GM23248 (cell line): Measurements from ENCODE around the genes H2AX, CBL and MFRP.

GRCh38 chr11:119016841-119017873 lies 986 bp downstream of the RPS25 start:
- RAMPAGE, long total RNA = no peak

- RAMPAGE, long total RNA = no peak
These were observed 11.6 kb downstream of the HYOU1 start for GRCh38 chr11:119045350-119045865.

DNA sequence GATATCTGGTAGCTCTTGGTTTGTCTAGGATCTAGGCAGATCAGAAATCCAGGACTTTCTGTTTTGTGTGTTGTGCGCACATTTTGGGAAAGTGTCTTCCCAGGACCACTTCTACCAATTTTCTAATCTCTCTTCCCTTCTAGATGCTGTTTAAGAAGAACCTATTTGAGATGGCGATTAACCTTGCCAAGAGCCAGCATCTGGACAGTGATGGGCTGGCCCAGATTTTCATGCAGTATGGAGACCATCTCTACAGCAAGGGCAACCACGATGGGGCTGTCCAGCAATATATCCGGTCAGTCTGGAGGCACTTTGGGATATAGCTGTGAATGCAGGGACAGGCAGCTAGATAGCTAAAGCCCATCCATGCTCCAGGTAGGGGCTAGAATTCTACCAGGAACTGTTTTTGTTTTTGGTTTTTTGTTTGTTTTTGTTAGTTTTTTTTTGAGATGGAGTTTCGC lies 6.1 kb downstream of the VPS11 start:
- RAMPAGE, long total RNA = no peak

GRCh38 chr11:119094625-119095536 lies at the start of gene H2AX:
H2AX (minus strand) TSS chr11:119095465.
- RAMPAGE, long total RNA = start-site peak on the minus strand at chr11:119094710-119094746, 52 and 25 reads in 2 replicates; start-site peak on the minus strand at chr11:119095464-119095472, 195 and 314 reads in 2 replicates

DNA sequence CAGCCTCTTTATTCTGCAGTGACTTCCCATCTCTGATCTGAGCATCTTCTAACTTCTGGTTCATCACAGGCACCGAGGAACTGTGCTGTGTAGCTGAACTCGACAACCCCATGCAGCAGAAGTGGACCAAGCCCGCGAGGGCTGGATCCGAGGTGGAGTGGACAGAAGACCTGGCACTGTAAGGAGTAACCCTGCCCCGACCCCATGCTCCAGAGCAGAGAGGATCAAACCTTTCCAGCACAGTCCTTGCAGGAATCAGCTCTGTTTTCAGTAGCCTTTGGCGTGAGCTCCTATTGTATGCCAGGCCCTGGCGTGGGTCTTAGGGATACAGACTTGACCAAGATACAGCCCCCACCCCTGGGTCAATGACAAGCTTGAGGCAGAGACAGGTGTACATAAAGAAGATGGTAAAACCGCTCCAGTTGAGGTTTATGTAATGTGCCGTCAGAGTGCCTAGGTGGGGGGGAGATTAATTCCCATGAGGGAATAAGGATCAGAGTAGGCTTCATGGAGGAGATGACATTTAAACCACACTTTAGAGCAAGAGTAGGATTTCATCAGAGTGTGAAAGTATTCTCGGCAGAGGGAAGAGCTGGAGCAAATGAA lies 4.4 kb downstream of the C2CD2L start:
- RAMPAGE, long total RNA = no peak

GRCh38 chr11:119113289-119114058 lies 6.3 kb downstream of the C2CD2L start:
- RAMPAGE, long total RNA = no peak

DNA sequence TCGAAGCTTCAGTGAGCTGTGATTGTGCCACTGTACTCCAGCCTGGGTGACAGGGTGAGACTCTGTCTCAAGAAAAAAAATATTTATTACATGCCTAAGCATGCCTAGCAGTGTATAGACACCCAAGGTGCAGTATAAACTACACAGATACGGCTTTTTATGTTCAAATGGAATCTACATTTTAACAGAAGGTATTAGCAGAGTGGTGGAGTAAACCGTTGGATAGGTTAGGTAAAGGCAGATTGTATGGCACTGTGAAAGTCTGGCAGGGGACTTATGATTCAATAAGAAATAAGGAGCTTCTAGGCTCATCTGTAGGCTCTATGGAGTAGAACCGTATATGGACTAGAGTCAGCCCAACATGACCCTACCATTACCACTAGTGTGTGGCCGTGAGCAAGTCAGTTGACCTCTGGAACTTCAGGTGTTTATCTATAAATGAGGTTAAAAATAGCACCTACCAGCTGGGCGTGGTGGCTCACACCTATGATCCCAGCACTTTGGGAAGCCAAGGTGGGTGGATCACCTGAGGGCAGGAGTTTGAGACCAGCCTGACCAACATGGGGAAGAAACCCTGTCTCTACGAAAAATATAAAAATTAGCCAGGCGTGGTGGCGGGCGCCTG lies 4.3 kb downstream of the HINFP start:
- RAMPAGE, long total RNA = no peak

DNA sequence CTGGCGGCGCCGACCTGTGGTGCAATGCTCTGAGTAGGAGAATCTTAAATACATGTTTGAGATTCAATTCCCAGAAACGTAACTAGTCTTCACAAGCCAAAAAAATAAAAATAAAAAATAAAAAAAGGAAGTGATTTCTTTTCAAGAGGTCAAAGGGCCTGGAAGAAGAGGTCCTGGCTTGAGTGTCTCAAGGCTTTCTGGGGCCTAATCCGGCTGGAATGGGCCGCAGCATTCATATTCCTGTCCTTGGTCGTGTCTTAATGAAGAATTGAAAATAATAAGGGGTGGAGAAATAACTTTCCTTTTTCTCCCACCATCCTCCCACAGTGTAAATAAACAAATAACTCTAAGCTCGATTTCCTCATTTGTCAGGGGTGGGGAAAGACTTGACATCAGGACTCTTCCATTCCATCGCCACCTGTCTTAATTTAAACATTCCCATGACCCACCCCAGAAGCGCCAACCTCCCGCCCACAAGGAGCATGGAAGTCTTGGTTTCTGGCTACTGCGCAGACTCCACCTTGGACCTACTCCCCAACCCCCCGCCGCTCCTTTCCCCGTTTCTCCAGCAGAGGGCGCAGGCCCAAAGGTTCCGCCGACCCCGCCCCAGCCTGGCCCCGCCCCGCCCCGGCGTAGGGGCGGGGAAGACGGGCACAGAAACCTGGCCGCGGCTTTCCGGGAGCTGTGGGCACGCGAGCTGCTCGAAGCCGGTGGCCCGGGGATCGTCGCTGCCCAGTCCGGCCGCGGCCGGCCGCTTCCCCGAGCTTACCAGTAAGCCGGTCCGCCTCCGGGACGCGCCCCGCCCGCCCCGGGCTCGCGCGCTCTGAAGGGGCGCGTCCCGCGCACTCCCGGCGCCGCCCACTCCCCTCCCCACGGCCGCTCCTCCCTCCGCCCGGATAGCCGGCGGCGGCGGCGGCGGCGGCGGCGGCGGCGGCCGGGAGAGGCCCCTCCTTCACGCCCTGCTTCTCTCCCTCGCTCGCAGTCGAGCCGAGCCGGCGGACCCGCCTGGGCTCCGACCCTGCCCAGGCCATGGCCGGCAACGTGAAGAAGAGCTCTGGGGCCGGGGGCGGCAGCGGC lies at the start of gene CBL:
TSS of gene CBL (plus strand) at position 951 of the 1,077 bp plus-strand sequence.
- RAMPAGE, long total RNA = start-site peak on the plus strand centred at position 815 of the sequence, 330 bp wide, 23 and 12 reads in 2 replicates

- RAMPAGE, long total RNA = no peak
These were observed 50.6 kb downstream of the MCAM start for GRCh38 chr11:119266070-119267012.

- RAMPAGE, long total RNA = no peak
These were observed 1.9 kb upstream of the MCAM start for GRCh38 chr11:119318554-119319434.

DNA sequence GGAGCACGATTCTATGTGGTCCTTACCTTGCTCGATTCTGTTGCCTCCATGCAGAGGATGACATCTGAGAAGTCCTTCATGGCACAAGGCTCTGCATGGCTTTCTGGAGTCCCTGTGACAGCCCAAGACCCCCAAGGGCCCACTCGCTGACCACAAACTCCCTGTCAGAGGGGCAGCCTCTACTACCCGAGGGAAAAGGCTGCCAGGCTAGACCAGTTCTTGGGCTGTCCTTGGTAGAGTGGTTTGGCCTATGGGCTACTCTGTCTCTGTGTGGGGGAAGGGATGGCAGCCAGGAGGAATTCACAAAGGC lies at the start of gene MFRP:
TSS of gene MFRP (minus strand) at position 272 of the 310 bp plus-strand sequence.
- RAMPAGE, long total RNA = no peak

- RAMPAGE, long total RNA = no peak
These were observed 2.5 kb downstream of the USP2 start for GRCh38 chr11:119378854-119379624.

DNA sequence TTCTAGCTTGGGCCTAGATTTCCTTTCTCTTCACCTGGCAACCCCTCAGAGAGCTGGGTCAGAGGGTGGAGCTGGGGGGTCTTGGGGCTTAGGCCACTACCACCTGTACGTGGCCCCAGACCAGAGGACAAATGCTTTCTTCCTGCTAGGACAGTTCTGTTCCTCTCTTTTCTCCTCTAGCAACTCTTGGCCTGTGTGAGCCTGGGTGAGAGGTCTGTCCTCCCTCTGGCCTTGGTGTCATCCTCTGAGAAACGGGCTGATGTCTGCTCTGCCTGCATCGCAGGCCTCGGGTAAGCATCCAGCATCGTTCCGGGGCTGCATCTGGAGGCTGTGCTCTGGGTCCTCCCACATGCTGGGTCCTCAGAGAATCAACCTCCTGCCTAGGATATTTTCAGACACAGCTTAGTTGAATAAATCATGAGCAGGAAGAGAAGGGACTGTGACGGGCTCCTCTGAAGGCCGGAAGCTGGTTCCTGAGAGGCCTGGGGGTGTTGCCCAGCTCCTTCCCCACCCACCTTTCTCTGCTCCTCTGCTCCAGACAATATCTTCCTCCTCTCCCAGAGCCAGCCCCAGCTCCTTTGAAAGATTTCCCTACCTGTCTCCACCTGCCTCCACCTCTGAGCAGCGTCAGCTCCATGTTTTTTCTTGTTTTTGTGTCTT lies 24.5 kb upstream of the THY1 start:
- RAMPAGE, long total RNA = no peak

- RAMPAGE, long total RNA = no peak
These were observed 143.9 kb downstream of the NECTIN1 start for GRCh38 chr11:119585060-119585569.

DNA sequence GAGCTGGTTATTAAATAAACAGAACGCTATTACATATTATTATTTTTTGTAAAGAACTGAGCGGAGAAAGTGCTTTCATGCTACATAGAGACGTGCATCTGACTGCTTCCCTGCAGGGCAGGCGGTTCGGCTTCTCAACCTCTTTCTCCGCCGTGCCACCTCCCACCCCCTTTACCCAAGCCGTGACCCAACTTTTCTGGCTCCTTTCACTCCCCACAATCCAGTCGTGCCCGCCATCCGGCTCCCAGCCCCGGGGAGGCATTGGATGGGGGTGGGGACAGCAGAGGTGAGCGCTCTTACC lies 875 bp downstream of the NECTIN1 start:
- RAMPAGE, long total RNA = no peak

- RAMPAGE, long total RNA = no peak
These were observed 103.6 kb upstream of the NECTIN1 start for GRCh38 chr11:119832589-119832955.

DNA sequence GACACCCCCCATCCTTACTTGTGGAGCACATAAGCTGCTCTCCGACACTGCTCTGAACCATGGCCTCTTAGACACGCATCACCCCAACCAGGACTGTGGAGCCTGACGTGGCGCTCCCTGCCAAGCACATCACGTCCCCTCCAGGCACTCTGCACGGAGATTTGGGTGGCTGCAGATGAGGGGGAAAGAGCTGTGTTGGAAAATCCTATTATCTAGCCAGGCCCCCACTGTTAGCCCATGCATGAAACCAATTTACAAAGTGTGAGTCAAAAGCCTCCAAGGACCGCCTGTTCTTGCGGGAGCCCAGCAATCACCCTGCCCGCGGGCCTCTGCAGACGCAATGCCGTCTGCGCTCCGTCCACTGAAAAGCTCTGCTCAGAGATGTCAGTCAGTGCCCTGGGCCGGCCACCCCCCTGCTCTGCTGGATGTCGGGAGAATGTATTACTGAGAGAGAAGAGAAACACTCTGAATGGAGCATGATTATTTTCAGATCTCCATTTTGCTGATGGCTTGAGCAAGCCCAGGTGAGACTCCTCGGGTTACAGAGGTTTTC lies 163.4 kb upstream of the NECTIN1 start:
- RAMPAGE, long total RNA = no peak

GRCh38 chr11:119990275-119990703 lies 147.6 kb downstream of the TRIM29 start:
- RAMPAGE, long total RNA = no peak

GRCh38 chr11:120215521-120216534 lies 5.0 kb downstream of the OAF start:
- RAMPAGE, long total RNA = no peak

DNA sequence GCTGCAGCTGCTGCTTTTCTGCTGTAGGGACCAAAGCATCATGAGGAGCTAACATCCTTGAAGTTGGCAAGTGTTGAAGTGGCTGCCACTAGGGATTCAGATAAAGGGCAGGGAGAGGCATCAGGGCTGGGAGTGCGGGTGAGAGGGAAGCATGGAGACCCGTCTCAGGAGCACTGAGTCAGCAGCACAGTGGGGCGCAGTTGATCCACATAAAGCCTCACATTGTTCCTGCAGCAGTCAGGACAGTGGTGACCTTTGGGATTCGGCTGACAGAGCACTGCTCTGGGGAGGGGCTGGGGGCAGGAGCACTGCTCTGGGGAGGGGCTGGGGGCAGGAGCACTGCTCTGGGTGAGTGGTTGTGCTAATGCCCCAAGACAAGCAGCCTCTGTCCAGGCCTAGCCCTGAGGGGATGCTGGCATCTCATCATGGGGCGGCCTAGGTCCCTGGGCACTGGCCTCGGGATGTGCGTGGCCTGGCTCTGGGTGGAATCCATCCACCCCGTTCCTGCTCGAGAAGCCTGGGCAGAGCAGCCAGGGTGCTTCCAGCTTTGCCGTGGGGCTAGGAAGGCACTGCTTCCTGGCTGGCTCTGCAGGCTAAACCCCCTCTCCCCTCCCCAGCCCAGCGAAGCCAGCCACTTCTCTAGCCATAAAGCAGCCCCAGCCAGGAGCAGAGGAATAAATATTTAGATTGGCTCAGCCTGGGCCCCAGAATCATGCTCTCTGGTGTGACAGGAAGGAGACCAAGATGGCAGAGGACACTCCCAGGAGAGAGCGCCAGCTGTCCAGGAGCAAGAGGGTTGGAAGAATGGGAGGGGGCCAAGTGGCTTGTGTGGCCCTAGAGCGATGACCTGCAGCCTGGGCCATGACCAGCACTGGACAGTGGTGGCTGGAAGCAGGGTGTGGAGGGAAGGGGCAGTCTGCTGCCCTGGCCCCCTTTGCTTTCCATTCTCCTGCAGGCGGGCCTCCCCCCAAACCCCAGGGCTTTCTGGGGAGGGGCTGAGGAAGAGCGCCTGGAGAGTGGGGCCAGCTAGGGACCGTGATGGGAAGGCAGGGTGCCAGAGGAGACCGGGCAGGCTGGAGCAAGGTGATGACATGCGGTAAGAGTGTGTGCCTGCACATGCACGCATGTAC lies 7.4 kb downstream of the OAF start:
- RAMPAGE, long total RNA = no peak